Measurements from ENCODE around the genes CIR1, GPR155, HOXD13 and HOXD9.

DNA sequence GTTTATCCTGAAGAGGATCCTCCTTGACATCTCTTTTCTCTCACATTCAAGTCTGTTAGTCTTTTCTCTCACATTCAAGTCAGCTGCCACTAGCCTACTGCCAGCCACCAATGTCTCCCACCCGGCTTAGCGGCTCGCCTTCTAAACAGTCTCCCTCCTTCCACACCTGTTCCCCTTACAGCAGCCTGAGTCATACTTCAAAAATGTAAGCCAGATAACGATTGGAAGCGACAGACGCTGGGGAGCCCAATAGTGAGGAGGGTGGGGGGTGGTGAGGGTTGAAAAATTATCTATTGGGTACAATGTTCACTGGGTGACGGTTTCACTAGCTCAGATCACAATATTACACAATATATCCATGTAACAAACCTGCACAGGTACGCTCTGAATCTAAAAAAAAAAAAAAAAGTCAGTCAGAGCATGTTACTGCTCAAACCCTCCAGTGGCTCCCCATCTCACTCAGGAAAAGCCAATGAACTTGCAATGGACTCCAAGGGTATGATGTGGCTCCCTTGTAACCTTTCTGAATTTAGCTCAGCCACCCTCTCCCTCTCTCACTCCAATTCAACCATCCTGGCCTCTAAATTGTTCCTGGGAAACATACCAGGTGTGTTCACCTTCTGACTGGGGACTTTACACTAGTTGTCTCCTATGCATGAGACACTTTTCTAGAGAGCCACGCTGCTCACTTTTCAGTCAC lies 38.9 kb upstream of the SP3 start:
- CAGE, long polyA plus RNA: no peak
- RRBS: no CpG with 5 or more reads among the region's 9 CpGs

DNA sequence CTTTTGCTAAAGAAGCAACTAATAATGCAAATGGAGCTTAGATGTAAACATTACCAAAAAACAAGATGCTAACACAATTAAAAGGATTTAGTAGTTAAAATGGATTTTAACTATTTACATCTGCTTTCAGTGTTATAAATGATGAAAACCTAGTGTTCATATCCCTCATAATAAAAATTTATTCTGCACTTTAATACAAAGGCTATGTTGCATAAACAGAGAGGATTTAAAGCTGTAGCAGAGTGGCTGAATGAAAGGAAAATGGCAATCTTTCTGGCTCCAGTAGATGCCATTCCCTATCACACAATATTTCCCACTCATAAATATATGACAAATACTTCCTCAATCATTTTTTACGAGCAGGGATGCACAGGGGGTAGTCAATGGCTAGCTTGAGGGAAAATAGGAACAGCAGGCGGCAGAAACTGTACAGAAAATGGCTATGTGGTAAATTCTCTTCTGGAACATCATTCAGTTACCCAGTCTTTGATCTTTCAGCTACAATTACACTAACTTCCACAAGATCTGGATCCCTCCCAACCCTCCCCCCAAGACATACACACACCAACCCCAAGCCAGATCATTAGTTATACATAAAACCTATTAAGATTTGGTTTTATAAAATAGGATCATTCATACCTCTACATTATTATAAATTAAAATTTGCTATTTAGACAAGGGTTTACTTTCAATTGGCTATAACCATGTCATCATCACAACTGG lies 127.2 kb downstream of the OLA1 start:
- CAGE, long polyA plus RNA: no peak
- RRBS: no CpG with 5 or more reads among the region's 2 CpGs

GRCh38 chr2:174325756-174327189 lies 8.5 kb upstream of the SP9 start:
- CAGE, long polyA plus RNA: no peak
- RRBS: 7% methylated on average over 11 of the region's 86 CpGs

- CAGE, long polyA plus RNA: start-site peak on the minus strand at chr2:174395637-174395704, 556 and 548 reads in 2 replicates; start-site peak on the plus strand at chr2:174395742-174395795, 317 and 370 reads in 2 replicates
- RRBS: 2% methylated on average over 8 of the region's 45 CpGs
Measured at GRCh38 chr2:174395105-174396063, at the start of gene CIR1. Gene CIR1, minus strand, starts transcription at chr2:174395712.

DNA sequence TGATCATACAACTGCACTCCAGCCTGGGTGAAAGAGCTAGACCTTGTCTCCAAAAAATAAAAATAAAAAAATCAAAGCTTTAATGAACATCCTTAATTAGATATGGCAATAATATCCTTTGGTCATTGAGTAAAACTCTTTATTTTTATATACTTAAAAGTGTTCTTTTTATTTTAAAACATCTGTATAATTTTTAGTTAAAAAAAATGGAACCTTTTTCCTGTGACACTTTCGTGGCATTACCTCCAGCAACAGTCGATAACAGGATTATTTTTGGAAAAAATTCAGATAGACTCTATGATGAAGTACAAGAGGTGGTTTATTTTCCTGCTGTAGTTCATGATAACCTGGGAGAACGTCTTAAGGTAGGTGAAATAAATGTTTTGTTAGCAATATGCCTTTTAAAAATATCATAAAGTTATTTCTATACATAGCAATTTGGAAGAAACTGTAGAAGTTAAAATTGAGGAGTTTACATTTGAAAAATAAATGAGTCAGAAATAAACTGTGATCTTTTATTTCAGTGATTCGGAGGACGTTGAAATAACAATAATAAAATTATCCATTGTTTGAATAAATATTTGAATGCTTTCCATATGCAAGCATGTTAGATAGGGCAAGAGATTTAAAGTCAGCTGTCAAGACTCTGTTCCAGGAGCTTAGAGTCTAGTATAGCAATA lies 2.7 kb downstream of the SCRN3 start:
- CAGE, long polyA plus RNA: no peak
- RRBS: no CpG with 5 or more reads among the region's 5 CpGs

- CAGE, long polyA plus RNA: no peak
- RRBS: 3% methylated on average over 13 of the region's 76 CpGs
Measured at GRCh38 chr2:174486503-174487538, at the start of gene GPR155. Gene GPR155, minus strand, starts transcription at chr2:174487029.

DNA sequence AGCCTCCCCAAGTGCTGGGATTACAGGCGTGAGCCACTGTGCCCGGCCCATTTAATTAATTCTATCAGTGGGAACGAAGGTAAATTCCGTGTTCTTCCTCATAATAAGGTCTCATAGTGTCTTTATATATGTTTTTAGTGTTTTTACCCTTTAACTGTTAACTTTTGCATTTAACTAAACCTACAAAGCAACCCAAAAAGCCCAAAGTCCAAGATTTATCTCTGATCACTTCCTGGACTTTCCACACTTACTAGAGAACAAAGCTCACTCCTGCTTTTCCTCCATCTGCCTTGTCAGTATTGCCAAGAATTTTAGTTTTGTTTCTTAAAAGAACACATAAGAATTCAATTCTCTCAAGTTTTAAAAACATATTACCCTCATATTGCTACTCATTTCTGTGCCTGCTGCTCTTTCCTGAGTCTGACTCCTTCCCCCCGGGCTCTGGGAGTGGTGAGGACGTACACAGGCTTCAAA lies 24.8 kb upstream of the GPR155 start:
- CAGE, long polyA plus RNA: no peak
- RRBS: no CpG with 5 or more reads among the region's 6 CpGs

DNA sequence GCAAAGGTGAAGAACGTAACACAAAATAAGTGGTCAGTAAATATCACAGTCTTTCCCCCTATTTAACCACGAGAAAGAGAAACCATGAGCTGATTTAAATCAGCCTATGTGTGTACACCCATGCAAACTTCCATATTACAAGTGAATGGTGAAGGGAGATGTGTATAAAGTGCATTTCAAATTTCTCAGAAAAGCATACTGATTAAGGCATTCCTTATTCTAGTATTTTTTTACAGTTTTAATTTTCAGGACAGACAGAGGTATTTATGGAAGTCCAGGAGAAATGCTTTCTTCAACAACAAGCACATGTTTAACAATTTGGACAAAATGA lies 2.1 kb downstream of the WIPF1 start:
- CAGE, long polyA plus RNA: no peak
- RRBS: no CpG with 5 or more reads among the region's 2 CpGs

- CAGE, long polyA plus RNA: no peak
- RRBS: no CpG with 5 or more reads among the region's 5 CpGs
Measured at GRCh38 chr2:174619688-174620118, 22.1 kb upstream of the WIPF1 start.

DNA sequence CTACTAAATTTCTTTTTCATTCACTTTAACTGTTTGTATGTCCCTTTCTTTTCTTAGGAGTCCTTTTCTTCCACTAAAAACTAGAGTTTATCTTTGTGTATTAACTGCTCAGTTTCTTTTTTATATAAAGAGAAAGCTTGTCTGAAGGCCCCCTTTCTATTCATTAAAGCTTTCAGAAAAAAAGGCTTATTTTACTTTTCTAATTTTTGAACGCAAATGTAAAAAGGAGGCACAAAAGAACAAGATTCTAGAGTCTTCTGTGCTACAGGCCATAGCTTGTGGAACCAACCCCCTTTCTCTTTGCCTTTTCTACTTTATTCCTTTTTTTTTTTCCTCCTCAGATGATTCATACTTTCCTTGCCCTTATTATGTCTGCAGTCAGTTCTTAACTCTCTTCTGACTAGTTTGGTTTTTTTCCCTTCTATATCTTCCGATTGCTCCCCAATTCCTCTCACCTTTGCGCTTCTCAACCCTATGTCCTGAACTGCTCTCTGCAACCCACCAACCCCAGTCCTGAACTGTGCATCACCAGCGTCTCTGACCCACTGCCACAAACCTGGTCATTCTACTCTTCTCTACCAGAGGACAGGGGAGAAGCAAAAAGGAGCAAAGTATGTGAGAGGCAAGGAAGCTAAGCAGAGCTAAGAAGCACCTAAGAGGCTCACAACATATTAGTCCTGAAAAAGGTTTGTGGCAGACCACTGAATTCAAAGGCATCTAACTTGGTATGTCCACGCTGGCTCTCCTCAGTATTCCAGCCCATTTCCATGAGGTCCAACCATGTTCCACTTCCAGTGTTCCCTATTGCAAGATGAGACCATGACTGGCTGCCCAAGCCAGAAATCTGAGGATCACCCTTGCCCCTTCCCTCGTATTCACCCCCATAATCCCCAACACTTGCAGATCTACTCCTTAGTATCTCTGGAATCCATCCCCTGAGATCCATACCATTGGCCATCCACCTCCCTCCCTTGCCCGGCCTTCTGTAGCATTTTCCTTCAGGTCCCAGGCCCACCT lies 57.0 kb upstream of the WIPF1 start:
- CAGE, long polyA plus RNA: no peak
- RRBS: no CpG with 5 or more reads among the region's 7 CpGs

DNA sequence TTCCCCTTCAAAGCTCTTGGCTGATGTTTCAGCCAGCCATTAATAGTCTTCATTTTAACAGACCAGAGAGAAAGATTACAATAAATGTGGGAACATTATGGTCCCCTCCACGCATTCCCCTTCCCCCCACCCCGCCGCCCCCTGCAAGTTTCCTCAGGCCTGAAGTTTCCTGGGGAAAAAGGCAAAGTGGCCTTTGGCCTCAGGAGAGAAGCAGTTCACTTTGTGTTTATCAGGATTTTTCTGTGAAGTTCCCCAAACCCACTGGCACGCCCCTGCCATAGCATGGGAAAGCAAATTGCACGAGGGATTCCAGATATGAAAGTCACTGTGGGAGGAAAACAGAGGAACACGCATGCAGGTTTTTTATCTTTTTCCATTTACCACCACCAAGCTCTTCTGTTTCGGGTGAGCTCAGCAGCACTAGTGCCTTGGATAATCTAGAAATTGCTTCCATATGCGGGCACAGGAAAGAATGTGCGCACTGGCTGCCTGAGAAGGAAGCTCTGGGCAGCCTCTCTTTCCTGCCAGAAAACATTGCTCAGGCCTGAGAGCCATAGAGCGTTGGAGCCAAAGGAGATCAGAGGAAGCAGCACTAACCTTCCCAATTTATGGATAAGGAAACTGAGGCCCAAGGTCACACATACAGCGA lies 65.9 kb upstream of the WIPF1 start:
- CAGE, long polyA plus RNA: no peak
- RRBS: no CpG with 5 or more reads among the region's 11 CpGs

- CAGE, long polyA plus RNA: no peak
- RRBS: no CpG with 5 or more reads among the region's 4 CpGs
Measured at GRCh38 chr2:174763752-174764255, 468 bp downstream of the CHRNA1 start.

GRCh38 chr2:176001162-176002136 lies 618 bp downstream of the LNPK start:
- CAGE, long polyA plus RNA: no peak
- RRBS: no CpG with 5 or more reads among the region's 35 CpGs

GRCh38 chr2:176088268-176088952 lies 4.1 kb upstream of the HOXD13 start:
- CAGE, long polyA plus RNA: no peak
- RRBS: 0% methylated on average over 4 of the region's 31 CpGs

GRCh38 chr2:176092566-176093614 lies at the start of gene HOXD13:
Gene HOXD13, plus strand, starts transcription at chr2:176092721.
- CAGE, long polyA plus RNA: no peak
- RRBS: 3% methylated on average over 58 of the region's 120 CpGs

- CAGE, long polyA plus RNA: no peak
- RRBS: 2% methylated on average over 17 of the region's 53 CpGs
Measured at GRCh38 chr2:176096975-176098086, 2.3 kb upstream of the HOXD12 start.

GRCh38 chr2:176105079-176106448 lies 1.5 kb upstream of the HOXD11 start:
- CAGE, long polyA plus RNA: no peak
- RRBS: no CpG with 5 or more reads among the region's 45 CpGs

DNA sequence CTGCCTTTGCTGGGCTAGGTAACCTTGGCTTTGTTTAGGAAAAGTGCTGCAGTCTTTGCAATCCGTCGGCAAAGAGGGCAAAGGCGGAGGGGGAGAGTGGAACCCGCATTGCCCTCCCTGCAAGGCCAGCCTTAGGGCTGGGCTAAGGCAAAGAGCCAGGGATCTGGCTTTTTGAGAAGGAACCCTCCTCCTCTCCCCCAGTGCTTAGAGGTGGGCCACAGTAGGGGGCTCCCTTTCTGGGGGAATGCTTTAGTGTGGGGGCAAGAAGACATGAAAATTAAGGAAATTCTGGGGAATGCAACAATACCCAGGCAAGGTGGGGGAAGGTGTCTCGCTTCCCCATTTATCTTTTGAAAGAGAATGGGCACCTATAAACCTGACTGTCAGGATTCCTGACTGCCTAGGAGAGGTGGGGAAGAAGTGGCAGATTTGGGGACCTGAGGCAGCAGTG lies 1.5 kb downstream of the HOXD10 start:
- CAGE, long polyA plus RNA: no peak
- RRBS: no CpG with 5 or more reads among the region's 5 CpGs

- CAGE, long polyA plus RNA: no peak
- RRBS: 3% methylated on average over 13 of the region's 59 CpGs
Measured at GRCh38 chr2:176122197-176122840, at the start of gene HOXD9. Gene HOXD9, plus strand, starts transcription at chr2:176122719.

GRCh38 chr2:176123068-176123679 lies 655 bp downstream of the HOXD9 start:
- CAGE, long polyA plus RNA: no peak
- RRBS: 3% methylated on average over 34 of the region's 56 CpGs

Data from AG04450 (cell line).